Measurements from ENCODE around the gene HES1.

- PRO-cap, 2 experiments, result no peak in any of the 2 experiments
These were observed 318.2 kb downstream of the FGF12 start for GRCh38 chr3:192409219-192409466.

GRCh38 chr3:192445831-192446030 lies 281.6 kb downstream of the FGF12 start:
- PRO-cap, 2 experiments, result no peak in any of the 2 experiments

DNA sequence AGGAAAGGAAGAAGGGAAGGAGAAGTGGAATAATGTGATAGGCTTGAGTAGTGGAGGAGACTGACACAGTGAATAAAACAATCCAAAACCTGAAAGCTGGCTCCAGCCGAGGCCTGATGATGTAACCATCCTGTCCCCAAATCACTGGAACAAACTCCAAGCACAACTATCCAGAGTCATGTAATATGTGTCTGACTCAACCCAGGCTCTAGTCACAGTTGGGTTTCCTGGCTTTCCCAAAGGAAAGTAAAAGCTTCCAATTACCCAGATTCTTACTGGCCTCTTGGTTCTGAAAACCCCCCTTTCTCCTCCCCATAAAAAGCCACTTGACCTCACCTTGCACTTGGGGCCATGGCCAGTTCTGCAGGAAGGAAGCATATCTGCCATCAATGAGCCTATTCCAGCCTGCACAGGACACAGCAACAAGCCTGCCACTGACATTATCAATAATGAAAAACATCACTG lies 48.3 kb downstream of the MB21D2 start:
- PRO-cap, 2 experiments, result no peak in any of the 2 experiments

GRCh38 chr3:193391955-193392462 lies 13.5 kb upstream of the ATP13A5 start:
- PRO-cap, 2 experiments, result no peak in any of the 2 experiments

DNA sequence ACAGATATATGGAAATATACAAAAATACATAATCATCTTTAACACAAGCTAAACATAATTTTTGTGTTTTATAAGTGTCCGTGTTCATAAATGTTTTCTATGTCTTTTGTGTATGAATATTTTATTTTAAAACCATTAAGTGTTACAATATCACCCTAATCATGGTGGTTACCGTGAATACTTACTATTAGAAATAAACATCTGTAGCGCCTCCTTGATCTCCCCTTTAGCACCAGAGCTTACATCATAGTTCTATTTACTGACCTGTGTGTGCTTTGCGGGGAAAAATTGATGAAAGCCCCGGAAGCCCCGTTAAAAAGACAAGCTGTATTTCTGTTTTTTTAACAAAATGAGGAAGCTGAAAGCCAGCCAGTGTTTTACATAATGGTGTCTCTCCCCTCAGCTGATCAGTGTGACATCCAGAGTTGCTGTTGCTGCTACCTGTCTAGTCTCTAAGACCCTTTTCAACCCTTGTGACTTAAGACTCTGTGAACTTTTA lies 100.7 kb downstream of the OPA1 start:
- PRO-cap, 2 experiments, result no peak in any of the 2 experiments

DNA sequence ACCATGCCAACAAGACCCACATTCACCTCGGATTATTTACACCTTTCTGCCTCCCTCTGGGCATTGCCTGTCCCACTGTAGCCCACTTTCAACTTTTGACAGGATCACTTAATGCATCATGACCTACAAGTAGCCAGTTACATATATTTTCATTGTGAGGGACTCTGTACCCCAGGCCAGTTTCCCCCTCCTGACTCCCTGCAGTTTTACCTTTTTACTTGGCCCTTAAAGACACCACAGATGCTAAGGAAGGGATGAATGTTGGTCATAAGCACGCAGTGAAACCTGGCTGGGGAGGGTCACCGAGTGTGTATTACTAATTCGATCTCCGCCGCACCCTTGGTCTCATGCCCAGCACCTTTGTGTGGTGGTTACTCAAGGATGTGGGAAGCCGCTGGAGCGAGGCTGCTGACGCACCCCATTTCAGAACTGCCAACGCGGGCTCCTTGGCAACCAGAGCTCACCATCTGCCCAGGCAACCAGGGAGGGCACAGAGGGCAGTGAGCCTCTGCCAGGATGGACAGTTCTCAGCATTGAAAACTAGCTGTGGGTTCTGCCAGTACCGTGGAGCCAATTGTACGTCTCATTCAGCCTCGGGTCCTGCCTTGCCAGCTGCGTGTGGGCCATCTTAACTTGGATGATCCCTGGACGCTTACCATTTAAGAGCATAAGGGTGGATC lies 238.4 kb downstream of the OPA1 start:
- PRO-cap, 2 experiments, result no peak in any of the 2 experiments

- PRO-cap, 2 experiments, result peak in 1 of 2 experiments; most common plus-strand start chr3:193859471 (in 1)
These were observed 266.2 kb downstream of the OPA1 start for GRCh38 chr3:193859244-193859649.

- PRO-cap, 2 experiments, result peak in 2 of 2 experiments; most common plus-strand start chr3:193870029 (in 2); most common minus-strand start chr3:193869753 (in 1)
These were observed 266.4 kb upstream of the HES1 start for GRCh38 chr3:193869225-193870255.

GRCh38 chr3:193982129-193982696 lies 153.7 kb upstream of the HES1 start:
- PRO-cap, 2 experiments, result no peak in any of the 2 experiments

DNA sequence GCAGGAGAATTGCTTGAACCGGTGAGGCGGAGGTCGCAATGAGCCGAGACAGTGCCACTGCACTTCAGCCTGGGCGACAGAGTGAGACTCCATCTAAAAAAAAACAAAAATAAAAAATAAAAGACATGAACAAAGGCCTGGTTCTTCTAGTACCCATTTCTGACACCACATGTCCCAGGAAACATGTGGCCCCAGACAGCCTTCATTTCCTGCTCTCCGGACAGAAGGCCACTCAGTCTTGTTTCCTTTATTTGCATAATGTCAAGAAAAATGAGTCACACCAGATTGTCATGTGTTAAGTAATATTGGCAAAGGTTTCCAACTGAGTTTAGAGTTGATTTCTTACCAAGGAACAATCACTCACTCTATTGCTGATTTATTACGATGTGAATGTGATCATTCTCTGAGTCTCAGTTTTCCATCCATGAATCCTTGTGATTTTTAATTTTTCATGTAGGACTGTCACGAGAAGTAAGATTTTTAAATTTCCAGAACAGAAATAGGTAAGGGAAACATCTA lies 130.8 kb upstream of the HES1 start:
- PRO-cap, 2 experiments, result no peak in any of the 2 experiments

- PRO-cap, 2 experiments, result no peak in any of the 2 experiments
These were observed 106.2 kb upstream of the HES1 start for GRCh38 chr3:194029681-194030200.

- PRO-cap, 2 experiments, result no peak in any of the 2 experiments
These were observed 104.0 kb upstream of the HES1 start for GRCh38 chr3:194031885-194032348.

- PRO-cap, 2 experiments, result no peak in any of the 2 experiments
These were observed 101.4 kb upstream of the HES1 start for GRCh38 chr3:194034287-194035273.

DNA sequence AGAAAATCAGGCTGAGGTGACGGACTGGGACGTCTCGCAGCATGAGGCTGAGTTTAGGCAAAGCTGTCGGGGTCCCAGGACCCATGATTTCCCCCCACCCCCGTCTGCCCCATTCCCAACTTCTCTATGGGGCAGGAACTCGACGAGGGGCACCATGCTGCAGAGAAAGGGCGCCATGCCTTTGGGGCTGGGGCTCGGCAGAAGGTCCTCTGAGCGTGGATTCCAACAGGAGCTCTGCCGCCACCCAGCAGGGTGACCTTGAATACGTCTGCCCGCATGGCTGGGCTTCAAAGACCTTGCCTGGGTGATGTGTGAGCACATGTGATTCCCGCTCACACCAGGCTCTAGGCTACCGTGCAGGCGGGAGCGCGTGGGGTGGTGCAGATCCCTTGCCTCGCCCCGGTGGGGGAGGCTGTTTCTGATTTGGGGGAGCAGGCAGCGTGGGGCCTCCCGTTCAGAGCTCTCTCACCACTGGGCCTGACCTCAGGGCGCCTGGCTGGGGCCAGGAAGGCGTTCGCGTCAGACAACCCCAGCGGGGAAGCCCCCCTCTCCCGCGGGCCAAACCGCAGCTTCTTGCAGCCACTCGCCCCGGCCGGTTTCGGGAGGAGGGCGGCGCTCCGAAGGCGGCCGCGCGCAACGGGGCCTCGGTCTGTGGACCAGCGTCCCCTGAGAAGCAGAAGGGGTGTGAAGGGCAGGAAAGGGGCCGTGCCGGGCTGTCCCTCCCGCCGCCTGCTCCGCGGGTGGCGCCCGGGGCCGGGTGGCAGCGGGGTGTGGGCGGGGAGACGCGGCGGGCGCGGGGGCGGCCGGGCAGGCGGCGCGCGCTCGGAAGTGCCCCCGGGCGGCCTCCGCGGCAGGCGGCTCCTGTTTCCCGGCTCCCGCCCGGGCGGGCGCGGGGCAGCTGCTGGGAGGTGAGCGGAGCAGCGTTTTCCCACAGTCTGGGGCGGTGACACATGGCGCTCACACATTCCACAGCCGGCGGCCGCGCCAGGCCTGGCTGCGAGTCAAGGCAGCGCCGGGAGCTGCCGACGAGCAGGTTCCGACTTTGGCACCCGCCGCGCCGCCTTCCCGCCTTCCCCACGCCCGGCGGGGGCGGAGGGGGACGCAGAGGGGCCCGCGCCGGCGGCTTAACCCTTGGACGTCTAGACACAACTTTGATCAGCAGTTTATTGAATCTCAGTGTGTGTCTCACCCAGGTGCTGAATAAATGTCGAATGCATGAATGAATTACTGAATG lies 65.2 kb upstream of the HES1 start:
- PRO-cap, 2 experiments, result peak in 1 of 2 experiments; most common plus-strand start position 335 of the sequence (in 1); most common minus-strand start position 236 of the sequence (in 1)

GRCh38 chr3:194126558-194126895 lies 9.4 kb upstream of the HES1 start:
- PRO-cap, 2 experiments, result no peak in any of the 2 experiments

DNA sequence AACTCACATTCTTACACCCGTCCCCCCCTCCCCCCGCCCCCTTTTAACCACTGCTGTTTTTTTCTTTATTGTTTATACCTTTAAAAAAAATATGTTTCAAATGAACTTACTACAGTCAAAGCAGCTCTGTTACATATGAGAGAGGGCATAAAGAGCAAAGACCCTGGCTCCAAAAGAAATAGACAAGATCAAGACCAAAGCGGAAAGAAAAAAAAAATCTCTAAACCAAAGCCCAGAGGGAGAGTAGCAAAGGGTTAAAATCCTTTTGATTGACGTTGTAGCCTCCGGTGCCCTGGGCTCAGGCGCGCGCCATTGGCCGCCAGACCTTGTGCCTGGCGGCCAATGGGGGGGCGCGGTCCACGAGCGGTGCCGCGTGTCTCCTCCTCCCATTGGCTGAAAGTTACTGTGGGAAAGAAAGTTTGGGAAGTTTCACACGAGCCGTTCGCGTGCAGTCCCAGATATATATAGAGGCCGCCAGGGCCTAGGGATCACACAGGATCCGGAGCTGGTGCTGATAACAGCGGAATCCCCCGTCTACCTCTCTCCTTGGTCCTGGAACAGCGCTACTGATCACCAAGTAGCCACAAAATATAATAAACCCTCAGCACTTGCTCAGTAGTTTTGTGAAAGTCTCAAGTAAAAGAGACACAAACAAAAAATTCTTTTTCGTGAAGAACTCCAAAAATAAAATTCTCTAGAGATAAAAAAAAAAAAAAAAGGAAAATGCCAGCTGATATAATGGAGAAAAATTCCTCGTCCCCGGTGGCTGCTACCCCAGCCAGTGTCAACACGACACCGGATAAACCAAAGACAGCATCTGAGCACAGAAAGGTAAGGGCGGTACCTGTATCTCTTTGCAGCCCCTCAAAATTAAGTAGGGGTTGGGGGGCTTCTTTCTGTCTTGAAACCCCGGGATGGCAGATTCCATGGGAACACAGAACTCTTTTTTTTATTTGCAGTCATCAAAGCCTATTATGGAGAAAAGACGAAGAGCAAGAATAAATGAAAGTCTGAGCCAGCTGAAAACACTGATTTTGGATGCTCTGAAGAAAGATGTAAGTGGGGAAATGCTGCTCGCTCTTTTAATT lies at the start of gene HES1:
Gene HES1 (plus strand): TSS at position 491 of the 1,088 bp plus-strand sequence.
- PRO-cap, 2 experiments, result peak in 2 of 2 experiments; most common plus-strand start position 491 of the sequence (in 2)

- PRO-cap, 2 experiments, result no peak in any of the 2 experiments
These were observed 103.9 kb downstream of the CPN2 start for GRCh38 chr3:194247070-194247797.

DNA sequence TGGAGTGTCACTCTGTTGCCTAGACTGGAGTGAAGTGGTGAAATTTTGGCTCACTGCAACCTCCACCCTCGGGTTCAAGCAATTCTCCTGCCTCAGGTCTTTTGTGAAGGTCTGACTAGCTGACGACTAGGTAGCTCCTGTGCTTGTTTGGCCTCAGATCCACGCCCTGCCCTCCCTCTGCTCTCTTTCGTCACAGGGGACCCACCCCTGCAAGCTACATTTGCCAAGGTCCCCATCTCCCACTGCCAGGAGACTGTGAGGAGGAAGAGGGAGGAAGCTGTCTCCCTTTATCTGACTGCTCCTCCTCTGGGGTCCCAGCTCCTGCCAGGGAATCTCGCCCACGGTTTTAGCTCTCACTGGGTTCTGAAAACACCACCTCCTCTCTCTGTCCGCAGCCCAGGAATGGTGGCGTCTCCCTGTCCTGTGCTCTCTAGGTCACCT lies 83.8 kb downstream of the CPN2 start:
- PRO-cap, 2 experiments, result peak in 1 of 2 experiments; most common plus-strand start position 248 of the sequence (in 1)

GRCh38 chr3:194267822-194268316 lies 83.3 kb downstream of the CPN2 start:
- PRO-cap, 2 experiments, result no peak in any of the 2 experiments

DNA sequence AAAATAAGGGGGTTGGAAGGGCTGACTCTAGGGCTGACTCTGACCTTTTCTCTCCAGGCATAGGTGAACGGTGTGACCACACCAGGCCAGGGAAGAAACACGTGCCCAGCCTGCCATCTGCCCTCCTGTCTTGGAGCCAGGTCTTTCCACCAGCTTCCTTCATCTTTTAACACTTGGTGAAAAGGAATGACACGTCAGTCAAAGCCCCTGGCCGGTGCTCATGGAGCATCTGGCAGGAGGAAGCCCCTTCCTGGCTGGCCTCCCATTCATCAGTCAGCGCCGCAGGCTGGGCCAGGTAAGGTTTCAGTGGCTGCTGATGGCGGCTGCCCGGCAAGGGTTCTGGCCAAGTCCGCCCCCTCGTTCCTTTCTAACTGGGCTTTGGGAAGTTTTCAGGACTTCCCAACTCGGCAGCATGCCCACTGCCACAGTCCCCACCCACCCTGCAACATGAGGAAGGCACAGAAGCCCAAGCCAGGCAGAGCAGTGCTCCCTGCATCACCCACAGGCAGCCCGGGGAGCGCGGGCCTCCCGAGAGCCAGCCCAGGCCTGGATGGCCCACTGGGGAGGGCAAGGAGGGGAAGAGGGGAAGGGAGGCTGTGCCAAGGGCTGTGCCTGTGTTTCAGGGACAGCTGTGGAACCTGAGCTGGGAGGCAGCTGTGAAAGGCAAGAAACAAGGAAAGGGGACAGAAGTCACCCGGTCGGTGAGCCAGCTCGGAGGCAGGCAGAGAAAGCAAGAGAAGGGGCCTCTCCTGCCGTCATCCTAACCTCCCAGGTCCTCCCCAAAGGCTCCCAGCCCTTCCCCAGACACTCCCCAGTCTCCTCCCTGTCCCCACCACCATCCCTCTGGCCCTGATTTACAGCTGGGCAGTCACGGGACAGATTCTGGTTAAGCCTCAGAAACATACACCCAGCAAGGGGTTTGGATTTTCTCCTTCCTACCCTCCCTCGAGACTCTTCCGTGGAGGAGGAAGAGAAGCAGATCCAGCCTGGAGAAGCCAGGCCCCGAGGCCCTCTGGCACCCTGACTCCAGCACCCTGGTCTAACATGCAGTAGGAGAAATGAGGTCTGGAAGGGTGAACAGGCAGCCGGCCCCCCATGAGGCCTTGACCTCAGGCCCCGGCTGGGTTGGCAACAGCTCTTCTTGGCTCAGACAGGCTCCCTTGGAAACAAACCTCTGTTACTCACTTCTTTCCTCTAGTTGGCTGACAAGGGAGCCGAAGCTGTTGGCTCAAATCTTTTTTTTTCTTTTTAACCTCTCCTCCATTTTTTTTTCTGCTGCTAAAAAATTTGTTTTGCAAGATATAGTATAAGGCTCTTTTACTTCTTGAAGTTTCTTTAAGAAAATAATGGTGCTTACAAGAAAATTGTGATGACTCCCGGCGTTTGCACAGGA lies 73.8 kb downstream of the CPN2 start:
- PRO-cap, 2 experiments, result peak in 1 of 2 experiments; most common minus-strand start position 1,014 of the sequence (in 1)

All from heart right ventricle (tissue), 2 donors.